GM12892 (cell line): ENCODE measurements around a stretch of chr16.

DNA sequence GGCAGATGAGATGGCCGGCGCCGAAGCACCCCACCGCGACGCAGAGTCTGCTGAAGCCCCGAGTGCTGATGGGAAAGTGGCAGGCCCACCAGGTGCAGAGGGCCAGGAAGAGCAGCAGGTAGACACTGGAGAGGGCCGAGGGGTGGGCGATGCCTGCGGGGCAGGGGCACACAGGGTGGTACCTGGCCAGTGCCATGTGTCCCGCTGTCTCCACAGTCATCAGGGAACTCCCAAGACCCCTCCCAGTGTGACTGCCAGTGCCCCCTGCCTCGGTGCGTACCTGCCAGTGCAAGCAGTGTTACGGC, 31.9 kb downstream of the CTU2 start:
- RRBS: 100% methylated on average over 1 of the region's 14 CpGs

GRCh38 chr16:88761260-88762314, 23.4 kb downstream of the PIEZO1 start:
- RRBS: no CpG with 5 or more reads among the region's 32 CpGs

GRCh38 chr16:88763465-88764184, 21.4 kb downstream of the PIEZO1 start:
- RRBS: no CpG with 5 or more reads among the region's 17 CpGs

DNA sequence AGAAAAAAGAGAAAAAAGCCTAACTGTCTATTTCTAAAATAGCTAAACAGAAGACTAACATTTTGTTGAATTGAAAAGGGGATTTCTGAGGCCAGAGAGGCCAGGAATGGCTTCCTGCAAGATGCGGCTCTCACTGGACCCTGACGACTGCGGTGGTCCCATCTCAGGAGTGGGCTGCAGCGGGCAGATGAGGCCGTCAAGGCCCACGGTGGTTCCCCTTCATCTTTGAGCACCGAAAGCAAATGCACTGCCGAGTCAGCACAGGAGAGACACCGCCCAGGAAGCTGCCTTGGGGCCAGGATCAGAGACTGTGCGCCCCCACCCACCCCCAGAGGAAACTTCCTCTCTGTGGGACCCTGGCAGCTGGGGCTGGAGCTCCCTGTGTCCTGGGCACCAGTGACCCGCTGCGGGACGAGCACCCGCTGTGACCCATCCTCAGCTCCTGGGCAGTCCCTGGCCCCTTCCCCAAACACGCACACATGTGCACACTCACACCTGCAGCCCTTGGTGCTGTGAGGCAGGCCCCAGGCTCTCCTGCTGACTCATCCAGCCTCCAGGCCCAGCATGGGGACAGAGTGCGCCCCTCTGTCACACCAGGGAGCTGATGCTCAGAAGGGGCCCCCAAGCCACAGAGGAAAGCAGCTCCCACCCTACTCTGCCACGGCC, 3.9 kb downstream of the PIEZO1 start:
- RRBS: no CpG with 5 or more reads among the region's 17 CpGs

GRCh38 chr16:88785504-88786009, 537 bp upstream of the PIEZO1 start:
- RRBS: 0% methylated on average over 9 of the region's 52 CpGs

- RRBS: no CpG with 5 or more reads among the region's 18 CpGs
Measured at GRCh38 chr16:88799912-88800562, 3.6 kb upstream of the CDT1 start.

GRCh38 chr16:88818176-88819040, 6.7 kb upstream of the APRT start:
- RRBS: no CpG with 5 or more reads among the region's 33 CpGs

DNA sequence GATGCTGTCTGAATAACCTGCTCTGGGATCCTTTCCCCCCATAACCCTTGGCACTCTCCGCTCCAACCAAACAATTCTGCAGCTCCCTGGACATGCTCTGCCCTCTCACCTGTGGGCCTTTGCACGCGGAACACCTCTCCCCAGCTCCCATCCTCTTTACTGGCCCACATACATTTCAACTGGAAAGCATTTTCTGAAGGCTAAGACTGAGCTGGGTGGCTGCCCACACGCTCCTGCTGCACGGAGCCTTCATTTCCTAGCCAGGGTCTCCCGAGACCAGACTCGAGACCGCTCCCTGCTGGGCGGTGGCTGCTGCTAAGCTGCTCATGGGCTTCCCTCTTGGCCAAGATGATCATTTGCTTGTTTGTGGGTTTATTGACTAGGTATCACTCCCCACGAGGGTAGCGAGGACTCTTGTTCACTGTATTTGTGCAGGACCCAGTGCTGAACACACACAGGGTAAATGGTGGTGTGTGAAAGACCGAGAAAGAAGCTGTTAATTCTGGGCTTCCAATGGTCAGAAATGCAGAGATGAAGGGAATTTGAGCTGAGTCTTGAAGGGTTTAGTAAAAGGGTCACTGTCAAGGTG, 805 bp downstream of the TRAPPC2L start:
- RRBS: no CpG with 5 or more reads among the region's 12 CpGs

- RRBS: no CpG with 5 or more reads among the region's 21 CpGs
Measured at GRCh38 chr16:88864692-88865208, 1.7 kb downstream of the PABPN1L start.

DNA sequence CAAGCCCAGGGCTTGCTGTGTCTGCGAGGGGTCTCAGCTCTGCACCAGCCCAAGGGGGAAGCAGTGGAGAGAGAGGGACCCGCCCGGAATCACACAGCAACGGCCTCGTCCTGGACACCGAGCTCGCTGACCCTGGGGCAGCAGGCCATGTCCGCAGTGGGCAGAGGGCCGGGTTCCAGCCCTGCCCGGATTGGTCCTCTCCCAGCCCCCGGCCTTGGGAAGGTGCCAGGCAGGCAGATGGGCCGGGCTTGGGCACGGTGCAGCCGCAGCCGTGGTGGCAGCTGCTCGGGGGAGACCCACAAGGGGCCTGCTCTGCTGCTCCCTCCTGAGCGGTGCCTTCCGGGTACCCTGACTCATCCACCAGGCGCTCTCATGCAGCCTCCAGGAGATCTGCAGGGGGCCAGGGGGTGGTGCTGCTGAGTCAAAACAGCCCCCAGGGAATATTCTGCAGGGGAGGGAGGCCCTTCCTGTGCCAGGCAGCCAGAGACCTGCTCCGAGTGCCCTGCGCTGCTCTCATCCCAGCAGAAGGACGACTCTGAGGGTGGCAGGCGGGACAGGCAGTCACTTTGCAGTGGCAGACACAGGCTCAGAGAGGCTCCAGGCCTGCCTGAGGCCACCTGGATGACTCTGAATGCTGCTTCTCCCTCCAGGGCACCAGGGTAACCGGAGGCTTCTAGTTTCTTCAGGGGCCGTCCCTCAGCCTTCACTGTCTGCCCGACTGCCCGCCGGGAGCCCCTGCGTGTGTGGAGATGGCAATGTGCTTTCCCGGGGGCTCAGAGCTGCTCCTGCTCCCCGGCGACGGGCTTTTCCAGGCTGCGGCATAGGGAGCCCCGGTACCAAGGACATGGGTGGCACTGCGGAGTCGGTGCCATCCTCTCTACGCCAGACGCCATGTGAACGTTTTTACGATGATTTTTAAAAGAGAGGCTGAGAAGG, 51.7 kb downstream of the CBFA2T3 start:
- RRBS: 35% methylated on average over 12 of the region's 41 CpGs

- RRBS: no CpG with 5 or more reads among the region's 25 CpGs
Measured at GRCh38 chr16:88960138-88961408, 16.4 kb downstream of the CBFA2T3 start.

GRCh38 chr16:88978785-88979518, 1.9 kb upstream of the CBFA2T3 start:
- RRBS: no CpG with 5 or more reads among the region's 16 CpGs

- RRBS: 3% methylated on average over 9 of the region's 53 CpGs
Measured at GRCh38 chr16:88983600-88984944, 7.1 kb upstream of the CBFA2T3 start.

DNA sequence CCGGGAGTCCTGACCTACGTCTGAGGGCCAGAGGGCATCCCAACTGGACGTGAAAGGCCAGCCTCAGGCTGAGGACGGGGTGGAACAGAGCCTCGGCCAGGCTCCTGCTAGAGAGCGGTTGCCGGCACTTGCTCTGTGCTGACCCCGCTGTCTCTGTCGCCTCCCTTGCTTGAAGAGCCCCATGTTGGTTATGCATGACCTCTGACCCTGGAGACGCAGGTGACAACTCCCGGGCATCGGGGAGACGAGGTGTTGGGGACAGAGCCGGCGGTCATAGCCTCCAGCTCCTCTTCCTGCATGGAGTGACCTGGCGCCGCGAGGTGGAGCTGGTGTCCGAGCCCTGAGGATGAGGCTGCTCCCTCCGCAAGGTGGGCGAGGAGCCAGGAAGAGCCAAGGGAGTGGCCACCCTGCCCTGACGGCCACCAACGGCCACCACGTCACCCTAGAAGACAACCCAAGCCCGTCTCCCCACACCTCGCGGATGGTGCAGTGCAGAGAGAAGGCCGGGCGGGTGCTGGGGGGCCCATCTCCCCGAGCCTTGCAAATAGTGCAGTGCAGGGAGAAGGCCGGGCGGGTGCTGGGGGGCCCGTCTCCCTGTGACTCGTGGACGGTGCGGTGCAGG, 40.3 kb upstream of the ACSF3 start:
- RRBS: 21% methylated on average over 3 of the region's 36 CpGs

GRCh38 chr16:89098272-89099119, 4.8 kb downstream of the ACSF3 start:
- RRBS: no CpG with 5 or more reads among the region's 22 CpGs

- RRBS: no CpG with 5 or more reads among the region's 18 CpGs
Measured at GRCh38 chr16:89101586-89102039, 8.0 kb downstream of the ACSF3 start.

GRCh38 chr16:89113596-89114312, 20.1 kb downstream of the ACSF3 start:
- RRBS: 58% methylated on average over 6 of the region's 43 CpGs

GRCh38 chr16:89154741-89155619, 16.6 kb upstream of the CDH15 start:
- RRBS: 4% methylated on average over 6 of the region's 29 CpGs

DNA sequence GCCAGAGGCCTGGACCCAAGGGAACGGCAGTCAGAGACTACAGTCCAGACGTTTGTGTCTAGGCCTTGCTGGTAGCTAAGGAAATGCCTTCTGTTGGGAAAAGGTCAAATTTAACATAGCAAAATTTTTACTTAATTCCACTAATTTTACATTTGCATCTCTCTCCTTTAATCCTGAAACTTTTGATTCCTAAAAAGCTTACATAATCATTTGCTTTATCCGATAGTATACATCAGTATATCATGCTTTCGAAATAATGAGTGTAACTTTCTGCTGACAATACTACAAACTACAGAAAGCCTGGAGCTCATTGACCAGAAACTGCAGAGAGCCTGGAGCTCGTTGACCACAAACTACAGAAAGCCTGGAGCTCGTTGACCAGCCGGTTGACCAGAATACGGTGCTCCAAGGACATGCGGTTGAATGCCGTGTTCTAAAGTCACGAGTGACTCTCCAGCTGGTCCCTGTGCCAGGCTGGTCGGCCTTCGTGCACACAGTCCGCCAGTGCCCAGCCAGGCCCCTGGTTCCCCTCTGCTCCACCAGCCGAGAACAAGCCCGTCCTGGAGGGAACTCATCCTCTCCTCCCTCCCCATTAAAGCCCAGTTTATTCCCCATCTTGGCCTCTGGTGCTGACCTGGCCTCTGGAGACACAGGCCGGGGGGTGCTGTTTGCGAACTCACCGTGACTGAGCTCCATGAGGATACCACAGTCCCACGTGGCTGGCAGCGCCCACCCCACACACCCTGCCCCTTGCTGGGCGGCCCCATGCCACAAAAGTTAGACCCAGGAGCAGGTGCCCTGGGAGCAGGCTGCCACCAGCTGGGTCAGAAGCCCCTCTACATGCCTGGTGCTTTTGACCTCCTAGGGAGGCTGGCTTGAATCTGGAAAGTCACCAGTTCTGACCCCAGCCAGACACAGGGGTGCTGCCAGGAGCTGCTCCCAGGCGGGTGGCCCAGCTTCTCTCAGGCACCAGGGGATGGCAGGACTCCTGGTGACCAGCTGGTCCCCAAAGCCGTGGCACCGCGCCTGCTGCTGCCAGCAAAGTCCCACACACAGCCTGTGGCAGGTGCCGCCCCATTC, 15.6 kb upstream of the CDH15 start:
- RRBS: no CpG with 5 or more reads among the region's 27 CpGs

DNA sequence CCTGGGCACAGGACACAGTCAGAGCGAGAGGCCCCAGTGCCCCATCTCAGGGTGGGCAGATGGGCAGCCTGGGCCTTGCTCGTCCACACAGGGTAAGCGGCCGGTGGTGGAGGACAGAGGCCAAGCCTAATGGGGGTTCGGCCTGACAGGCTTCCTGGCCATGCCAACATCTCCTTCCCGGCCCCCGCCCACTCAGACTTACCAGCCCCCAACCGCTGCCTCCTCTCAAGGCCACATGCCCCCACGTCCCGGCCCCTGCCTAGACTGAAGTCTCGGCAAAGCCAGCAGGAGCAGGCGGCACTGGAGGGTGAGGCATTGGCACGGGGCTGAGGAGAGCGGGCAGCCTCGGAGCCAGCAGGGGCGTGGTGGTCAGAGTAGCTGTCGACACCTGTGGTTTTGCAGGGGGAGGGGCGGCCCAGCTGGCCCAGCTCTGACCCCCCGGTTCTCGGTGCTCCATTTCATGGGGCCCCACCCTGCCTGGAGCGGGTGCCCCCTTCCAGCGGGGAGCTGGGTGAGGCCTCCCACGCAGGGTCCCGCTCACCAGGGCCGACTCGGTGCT, 4.5 kb downstream of the CDH15 start:
- RRBS: 57% methylated on average over 5 of the region's 26 CpGs